GM19240 (cell line): ENCODE measurements around a stretch of chr17.

DNA sequence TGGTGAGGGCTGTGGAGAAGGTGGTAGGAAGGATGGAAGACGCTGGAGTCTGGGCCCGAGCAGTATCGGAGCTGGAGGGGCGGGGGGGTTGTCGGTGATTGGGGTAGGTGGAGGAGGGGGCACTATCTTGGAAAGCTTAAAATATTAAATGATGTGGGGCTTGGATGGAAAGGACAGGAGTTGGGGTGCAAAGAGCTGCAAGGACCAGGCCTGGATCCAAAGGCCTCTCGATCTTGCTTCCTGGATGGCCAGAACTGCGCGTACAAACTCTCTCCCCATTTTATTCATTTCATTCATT is 446 bp downstream of the CLTC start:
- RRBS = no CpG with 5 or more reads among the region's 8 CpGs

DNA sequence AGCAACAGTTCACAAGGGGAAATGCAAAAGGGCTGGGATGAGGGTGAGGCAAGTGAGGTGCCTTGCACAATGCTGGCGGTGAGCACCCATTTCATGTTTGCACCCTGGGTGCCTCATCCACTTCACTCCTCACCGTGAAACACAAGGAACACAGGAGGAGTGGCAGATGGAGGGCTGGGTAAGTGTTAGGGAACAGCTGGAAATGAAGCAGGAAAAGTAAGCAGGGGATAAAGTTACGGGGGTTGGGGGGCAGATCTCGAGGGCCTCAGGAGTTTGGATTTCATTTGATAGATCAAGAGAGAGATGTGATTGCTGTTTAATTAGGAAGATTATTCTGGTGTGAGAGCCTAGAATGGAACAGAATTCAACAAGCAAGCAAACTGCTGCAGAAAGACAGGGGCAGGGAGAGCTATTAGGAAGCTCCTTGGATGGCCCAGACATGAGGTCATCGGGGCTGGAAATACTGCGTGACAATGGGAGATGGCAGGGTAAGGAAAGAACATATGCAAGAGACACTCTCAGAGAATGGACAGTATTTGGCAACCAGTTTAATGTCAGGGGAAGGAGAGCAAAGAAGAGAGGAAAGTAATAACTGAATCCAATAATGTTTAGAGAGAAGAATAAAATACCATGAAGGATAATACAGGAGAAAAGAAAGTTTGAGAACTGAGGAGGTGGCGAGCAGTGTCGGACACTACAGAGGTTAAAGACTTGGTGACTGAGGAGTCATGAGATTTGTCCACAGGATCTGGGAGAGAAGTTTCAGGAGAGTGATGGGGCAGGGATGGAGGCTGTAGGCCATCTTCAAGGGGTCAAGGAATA is 8.4 kb upstream of the HEATR6 start:
- RRBS = no CpG with 5 or more reads among the region's 8 CpGs

DNA sequence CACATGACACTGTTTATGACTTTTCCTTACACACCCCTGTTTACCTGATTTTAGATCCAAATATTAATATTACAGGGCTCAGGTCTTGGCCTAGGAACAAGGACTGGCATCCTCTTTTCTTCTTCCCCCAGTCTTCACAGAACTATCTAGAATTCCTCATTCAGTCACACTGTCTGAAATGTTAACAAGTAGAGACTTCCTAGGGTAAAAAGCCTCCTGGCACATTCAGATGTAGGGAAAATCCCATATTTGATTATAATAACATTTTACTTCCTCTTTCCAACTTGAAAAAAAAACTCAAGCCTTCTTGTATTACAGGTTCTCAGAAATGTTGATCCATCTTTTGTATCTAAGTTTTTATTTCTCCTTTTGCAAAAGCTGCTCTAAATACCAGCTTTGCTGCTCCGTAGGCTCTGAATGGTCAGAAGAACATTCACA is 13.1 kb upstream of the HEATR6 start:
- RRBS = no CpG with 5 or more reads among the region's 1 CpG

- RRBS = 2% methylated on average over 39 of the region's 74 CpGs
Measured at GRCh38 chr17:60421096-60422231, 825 bp upstream of the CHCT1 start.

DNA sequence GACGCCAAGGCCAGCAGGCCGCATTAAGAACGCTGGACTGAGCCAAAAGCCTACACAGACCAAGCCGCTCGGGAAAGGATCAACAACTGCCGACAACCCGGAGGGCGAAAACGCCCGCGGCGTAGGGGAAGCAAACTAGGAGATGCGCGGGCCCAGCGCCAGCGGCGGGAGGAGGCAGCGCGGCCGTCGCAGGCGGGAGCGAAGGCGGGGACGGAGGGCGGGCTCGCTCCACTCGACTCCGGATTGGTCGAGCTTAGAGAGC is 196 bp upstream of the PPM1D start:
- RRBS = no CpG with 5 or more reads among the region's 30 CpGs

DNA sequence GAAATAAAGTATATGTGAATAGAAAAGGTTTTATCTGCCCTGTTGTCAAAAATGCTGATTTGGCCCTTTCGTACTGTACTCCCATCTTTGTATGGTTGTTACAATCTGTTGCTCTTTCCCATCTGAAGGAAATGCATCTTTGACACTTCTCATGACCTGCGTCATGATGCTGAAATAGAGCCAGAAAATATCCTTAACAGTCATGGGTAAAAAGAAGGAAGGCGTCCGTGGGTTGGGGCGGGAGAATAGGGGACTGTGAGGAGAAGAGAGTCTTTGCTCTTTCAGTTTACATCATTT is 327.7 kb downstream of the BCAS3 start:
- RRBS = no CpG with 5 or more reads among the region's 5 CpGs

DNA sequence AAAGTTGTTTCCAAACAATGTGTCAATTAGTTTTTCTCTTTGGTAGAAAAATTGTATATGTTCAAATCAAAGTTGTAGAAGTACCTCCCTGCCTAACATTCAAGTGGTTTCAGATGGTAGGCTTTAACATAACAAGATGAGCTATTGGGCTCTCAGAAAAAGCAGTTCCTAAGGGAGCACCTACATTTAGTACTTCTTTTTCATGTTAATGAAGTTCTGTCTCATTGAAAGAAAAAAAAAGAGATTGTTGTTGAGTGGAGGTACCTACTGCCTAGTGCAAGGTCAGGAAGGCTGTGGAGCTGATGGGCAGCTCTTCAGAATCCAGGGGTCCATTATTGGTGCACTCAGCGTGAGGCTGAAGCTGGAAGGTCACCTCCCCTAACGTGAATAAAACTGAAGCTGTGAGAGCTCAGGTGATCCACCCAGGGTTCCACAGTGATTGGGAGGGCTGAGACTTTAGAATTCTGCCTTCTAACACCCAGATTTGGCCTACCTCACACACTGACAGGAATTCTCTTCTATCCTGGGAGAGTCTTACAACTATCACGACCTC is 154.0 kb upstream of the TBX2 start:
- RRBS = no CpG with 5 or more reads among the region's 3 CpGs

DNA sequence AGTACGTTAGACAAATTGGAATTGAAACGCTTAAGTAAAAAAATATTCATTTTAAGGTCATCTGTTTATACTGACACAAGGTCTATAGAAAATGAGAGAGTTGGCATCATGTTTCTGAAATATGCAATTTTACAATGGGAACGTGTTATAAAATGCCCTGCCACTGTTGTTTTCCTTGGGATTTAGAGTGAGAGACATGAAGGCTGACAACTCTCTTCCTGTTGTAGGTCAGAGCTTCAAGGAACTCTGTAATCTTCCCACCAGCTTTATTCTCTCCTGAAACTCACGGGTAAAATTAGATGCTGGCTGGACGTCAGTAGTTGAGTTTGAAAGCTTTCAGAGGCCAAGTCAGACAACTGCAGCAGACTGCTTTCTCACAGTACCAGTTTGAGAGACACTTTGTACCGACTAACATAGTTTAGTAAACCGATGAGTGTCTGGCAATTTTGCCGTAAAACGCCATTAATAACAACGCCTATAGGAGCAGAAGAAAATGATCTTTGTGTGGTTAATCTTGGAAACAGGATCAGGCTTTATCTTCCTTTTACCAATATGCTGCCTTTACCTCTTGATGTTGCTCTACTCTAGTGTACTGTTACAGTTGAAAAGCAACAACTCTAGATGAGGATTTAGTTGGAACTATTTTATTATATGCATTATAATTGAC is 139.2 kb upstream of the TBX2 start:
- RRBS = no CpG with 5 or more reads among the region's 10 CpGs

DNA sequence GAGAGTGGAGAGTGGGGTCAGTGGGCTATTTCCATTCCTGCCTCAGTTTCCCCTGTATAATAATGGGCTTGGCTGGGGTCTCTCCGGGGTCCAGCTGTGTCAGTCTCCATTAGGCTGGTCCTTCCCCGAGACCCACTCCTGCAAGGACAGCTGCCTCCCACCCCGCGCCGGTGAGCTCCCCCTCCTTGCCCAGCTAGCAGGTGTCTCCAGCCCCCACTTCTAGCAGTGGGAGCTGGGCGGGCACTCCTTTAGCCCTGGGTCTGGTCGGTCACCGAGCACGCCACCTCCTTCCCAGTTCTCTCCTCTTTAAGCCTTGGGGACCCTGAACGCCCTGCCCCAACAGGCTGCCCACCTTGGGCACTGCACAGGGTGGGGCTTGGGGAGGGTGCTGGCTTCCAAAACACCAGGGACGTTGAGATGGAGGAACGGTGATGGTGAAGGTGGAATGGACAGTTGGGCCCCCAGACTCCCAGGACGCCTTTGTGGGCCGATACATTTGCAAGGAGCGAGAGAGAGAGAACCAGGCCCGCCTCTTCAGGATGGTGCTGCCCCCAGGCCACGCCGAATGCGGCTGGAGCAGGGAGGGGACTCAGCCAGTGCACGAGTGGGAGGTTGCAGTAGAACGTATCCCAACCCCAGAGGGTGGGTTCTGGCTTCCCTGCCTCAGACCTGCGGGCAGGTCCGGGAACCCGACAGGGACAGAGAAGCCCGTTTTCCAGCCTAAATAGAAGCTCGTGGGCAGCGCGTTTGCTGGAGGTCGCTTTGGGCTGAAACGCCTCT is 10.6 kb downstream of the TBX2 start:
- RRBS = 9% methylated on average over 4 of the region's 30 CpGs

GRCh38 chr17:61416680-61417431 is 17.2 kb downstream of the TBX2 start:
- RRBS = 4% methylated on average over 7 of the region's 38 CpGs

GRCh38 chr17:61451356-61452092 is 698 bp upstream of the TBX4 start:
- RRBS = 8% methylated on average over 27 of the region's 60 CpGs

GRCh38 chr17:61463180-61463644 is 11.0 kb downstream of the TBX4 start:
- RRBS = no CpG with 5 or more reads among the region's 9 CpGs

DNA sequence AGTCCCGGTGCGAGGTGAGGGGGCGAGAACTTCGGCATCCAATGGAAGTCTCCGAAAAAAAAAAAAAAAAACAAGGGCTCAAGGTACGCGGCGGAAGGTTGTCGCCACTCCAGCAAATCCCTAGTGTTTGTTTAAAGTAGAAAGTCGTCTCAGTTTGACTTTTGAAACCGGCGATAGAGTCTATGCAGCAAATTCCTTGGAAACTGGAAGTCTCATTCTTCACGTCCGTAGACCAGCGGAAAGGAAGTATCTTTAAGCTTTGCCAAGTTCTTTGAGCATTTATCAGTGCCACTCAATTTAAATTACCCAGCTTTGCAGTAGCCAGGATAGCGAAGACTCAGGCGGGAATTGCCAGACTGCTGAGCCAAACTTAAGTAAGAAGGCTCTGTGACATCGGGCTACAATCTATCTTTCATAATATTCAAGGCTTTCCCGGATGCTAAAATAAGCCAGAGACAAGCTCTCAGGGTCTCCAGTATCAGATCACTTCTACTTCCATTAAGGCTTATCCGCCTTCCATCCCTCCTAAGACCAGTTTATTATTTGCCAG is 350 bp upstream of the BRIP1 start:
- RRBS = no CpG with 5 or more reads among the region's 20 CpGs

DNA sequence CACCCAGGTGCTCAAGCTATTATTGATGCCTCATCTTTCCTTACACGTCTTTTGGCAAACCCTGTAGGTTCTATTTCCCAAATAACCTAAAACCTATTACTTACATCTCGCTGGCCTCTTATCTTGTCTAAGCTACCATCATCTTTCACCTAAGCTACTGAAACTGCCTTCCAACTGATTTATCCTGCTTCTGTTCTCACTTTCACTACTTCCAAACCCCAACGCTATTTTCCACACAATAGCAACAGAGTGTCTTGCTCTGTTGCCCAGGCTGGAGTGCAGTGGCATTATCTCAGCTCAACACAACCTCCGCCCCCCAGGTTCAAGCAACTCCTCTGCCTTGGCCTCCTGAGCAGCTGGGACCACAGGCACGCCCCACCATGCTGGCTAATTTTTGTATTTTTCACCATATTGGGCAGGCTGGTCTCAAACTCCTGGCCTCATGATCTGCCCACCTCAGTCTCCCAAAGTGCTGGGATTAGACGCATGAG is 52.8 kb upstream of the INTS2 start:
- RRBS = no CpG with 5 or more reads among the region's 6 CpGs

GRCh38 chr17:61996179-61996926 is 68.6 kb upstream of the INTS2 start:
- RRBS = no CpG with 5 or more reads among the region's 4 CpGs

DNA sequence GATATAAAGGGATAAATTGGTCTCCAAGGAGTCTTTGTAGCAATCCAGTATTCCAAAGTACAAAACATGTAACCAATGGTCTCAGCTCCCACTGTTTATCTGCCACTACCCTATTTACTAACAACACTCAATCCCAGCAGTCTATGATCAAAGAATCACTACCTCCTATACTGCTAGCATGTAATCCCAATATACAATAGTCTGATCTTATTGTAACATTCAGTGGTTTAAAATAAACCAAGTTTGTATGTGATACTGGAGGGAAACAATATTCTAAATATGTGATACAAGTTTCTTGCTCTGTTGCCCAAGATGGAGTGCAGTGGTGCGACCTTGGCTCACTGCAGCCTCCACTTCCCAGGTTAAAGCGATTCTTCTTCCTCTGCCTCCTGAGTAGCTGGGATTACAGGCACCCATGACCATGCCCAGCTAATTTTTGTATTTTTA is 26.0 kb downstream of the MED13 start:
- RRBS = no CpG with 5 or more reads among the region's 2 CpGs

DNA sequence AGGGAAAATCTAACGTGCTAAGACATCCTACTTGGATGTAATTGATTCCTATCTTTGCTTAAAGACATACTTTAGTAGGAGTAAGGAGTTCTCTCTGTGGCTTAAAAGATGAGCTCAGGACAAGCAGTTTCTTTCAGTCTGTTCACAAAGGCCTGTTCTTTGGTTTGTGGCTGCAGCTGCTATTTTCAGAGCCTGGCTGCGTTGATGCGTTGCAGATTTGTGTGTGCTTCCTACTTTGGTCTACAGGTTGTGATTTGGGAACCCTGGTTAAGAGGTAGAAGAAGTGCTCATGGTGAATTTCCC is 24.5 kb upstream of the TLK2 start:
- RRBS = no CpG with 5 or more reads among the region's 3 CpGs

- RRBS = 1% methylated on average over 10 of the region's 40 CpGs
Measured at GRCh38 chr17:62652806-62653782, 25.6 kb downstream of the MRC2 start.

DNA sequence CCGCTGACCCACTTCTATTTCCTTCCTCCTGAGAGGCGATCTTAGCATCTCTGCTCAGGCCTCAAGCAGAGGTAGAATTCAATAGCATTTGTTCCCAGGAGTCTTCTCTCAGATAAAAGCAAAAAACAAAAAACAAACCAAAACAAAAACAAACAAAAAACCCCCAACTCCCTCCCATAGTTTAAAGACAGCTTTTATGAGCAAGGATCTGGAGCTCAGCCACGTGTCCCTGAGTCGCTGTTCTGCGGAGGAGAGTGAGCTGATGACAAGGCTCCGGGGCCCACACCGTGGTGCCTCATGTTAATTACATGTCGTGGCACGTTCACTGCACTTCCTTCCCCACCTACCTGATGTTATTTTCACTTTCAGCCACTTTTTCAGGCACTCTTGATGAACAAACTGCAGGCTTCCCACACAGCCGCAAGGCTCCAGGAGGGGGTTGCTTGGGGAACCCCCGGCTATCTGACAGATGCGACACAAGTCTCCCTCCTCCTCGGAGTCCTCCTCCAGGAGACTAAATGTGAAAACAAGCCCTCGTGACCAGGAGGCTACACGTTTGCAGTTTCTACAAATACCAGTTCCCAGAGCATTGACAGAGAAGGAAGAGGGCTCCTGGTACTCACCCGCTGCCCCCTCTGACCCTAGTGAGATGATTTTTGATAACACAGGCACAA is 83.4 kb downstream of the MARCHF10 start:
- RRBS = no CpG with 5 or more reads among the region's 16 CpGs